SP-49 (cell line): ENCODE results near the gene ZNF785.

GRCh38 chr16:30084698-30085796 is 6.7 kb downstream of the TBX6 start:
- PRO-cap: no peak

DNA sequence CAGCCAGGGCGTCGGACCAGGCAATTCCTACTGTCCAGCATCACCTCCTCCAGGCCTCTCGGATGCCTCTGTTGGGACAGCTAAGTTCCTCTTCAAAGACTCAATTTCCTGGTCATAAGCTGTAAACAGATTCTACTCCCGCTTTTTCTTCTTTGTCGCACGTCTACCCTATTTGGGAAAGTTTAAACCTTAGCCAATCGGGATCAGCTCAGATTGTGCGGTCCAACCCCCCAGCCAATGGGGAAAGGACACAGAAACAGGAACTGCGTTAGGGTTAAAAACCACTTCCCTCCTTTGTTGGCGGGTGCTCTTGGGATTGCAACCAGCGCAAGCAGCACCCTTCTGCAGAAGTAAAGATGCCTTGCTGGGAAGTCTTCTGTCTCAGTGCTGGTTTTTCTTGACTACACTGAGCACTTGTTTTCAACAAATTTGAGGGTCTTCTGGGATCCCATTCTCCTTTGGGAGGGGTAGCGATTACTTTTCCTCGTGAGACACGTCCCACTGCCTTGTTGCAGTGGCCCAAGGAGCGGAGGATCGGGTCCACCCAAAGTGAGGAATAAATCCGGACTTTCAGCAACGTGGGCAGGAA is 863 bp upstream of the YPEL3 start:
- PRO-cap: no peak

GRCh38 chr16:30186464-30187704 is 3.5 kb downstream of the CORO1A start:
- PRO-cap: no peak

DNA sequence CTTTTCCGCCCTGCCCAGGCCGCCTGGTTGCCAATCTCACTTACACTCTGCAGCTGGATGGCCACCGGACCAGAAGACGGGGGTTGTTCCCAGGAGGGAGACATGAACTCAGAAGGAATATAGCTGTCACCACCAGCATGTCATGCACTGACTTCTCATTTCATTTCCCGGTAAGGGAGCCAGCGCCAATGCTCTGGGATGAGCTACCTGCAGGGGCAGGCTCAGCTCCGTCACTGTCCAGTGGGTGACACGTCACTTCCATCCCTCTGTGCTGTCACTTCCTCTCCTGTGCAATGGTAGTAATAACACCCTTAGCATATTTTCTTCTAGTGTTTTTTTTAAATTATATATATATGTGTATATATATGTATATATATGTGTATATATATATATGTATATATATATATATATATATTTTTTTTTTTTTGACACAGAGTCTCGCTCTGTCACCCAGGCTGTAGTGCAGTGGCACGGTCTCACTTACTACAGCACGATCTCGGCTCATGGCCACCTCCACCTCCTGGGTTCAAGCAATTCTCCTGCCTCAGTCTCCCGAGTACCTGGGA is 26.9 kb downstream of the ITGAL start:
- PRO-cap: no peak

DNA sequence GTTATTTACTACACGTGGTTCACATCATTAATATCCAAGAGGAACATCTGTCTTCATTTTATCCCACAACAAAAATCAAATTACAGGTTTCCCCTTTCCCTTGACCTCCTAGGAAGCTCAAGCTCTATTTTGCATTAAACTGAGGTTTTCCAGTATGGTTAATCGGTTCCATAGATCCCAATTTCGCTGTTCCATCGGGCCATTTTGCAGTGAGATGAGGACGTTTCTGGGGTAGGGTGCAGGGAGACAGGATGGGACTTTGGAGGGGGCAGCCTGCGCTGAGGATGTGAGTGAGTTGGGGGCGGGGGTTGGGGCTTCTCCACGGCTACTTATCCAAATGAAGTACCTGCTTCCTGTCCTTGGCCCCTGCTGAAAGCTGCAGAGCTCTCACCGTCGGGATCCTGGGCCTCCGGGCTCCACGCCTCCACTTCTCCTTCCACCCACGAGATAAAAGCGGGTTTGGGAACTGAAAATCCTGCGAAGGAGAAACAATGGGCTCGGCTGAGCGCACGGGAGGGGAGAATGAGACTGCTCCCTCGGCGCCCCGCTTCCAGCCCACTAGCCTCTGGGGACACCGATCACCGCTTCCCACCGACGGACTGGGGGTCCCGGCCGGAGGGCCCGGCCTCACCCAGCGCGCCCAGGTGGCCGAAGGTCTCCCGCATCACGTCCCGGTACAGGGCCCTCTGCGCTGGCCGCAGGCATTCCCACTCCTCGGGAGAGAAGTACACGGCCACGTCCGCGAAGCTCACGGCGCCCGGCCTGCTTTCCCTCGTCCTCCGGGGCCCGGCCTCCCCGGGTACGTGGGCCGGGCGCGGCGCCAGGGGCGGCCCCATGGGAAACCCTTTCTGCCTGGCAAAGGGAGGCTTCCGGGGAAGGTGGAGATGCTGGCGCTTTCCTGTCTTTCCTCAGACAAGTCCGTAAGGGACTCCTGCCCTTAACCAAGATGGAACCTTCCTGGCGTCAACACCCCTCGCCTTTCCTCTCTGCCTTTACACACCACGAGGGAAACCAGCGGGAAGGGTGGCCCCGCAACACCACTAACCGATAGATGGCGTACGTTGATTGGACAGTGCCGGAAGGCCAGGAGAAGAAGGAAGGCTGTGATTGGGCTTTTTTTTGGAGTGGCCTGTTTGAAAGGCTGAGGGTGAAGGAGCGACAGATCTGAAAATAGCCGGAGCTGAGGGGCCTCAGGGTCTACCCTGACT is at the start of gene ZNF785:
TSS of gene ZNF785 (minus strand) at position 922 of the 1,208 bp plus-strand sequence.
- PRO-cap: unidirectional peak, plus-strand start at position 220 of the sequence; bidirectional peak, plus-strand start at position 1,132 of the sequence, minus-strand start at position 994 of the sequence

DNA sequence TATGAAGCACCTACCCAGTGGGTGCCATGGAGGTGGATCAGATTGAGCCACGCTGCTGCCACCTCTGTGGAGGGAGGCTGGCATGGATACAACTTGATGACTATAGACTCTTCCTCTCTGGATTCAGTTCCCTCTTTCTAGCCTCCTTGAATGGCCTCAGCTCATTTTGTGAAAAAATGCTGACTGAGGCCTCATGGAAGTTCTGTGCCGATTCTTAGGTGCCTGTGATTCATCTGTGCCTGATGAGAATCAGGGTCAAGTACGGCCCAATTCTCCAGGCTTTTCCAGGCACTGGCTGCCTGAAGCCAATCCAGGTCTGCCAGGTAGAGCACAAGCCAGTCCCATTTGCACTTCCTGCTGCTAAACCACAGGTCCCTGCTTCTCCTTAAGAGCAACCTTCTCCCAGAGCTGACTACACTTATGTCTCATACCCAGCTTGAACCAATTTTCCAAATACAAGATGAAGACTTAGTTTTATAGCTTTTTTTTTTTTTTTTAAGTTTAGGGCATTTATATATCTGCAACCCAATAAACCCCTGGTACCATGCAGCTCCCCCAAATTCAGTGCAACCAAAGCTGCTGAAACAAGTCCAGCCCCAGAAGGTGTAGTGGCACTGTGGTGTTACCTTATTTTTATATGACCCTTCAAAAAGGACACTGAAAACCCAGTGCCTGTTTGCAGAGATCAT is 7.2 kb downstream of the ZNF689 start:
- PRO-cap: no peak

GRCh38 chr16:30651988-30652235 is 1.2 kb downstream of the PRR14 start:
- PRO-cap: no peak

DNA sequence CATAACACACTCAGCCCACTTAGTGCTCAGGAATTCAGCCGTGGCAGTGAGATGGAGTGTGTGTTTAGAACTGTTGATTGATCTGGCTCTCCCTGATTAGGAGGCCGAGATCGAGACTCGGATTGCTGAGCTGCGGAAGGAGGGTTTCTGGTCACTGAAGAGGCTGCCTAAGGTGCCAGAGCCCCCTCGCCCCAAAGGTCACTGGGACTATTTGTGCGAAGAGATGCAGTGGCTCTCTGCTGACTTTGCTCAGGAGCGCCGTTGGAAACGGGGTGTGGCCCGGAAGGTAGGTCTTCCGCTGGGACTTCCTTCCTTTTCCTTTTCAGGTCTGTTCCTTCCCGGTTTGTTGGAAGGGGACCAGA is 8.1 kb downstream of the SRCAP start:
- PRO-cap: no peak

DNA sequence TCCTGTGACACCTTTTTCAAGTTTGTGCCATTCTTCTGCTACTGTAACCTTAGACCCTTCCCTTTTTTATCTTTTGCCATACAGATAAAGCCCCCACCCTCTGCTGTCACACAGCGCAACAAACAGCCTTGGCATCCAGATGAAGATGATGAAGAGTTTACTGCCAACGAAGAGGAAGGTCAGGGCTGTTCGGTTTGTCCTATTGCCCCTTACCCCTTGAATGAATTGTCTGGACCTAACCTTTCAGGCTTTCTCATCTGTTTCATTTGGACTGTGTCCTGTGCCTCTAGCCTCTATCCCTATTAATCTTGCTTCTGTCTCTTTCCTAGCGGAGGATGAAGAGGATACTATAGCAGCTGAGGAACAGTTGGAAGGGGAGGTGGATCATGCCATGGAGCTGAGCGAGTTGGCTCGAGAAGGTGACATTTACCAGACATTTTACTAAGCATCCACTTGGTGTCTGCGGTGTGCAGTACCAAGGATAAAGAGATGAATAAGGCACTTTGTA is 11.8 kb downstream of the SRCAP start:
- PRO-cap: no peak

DNA sequence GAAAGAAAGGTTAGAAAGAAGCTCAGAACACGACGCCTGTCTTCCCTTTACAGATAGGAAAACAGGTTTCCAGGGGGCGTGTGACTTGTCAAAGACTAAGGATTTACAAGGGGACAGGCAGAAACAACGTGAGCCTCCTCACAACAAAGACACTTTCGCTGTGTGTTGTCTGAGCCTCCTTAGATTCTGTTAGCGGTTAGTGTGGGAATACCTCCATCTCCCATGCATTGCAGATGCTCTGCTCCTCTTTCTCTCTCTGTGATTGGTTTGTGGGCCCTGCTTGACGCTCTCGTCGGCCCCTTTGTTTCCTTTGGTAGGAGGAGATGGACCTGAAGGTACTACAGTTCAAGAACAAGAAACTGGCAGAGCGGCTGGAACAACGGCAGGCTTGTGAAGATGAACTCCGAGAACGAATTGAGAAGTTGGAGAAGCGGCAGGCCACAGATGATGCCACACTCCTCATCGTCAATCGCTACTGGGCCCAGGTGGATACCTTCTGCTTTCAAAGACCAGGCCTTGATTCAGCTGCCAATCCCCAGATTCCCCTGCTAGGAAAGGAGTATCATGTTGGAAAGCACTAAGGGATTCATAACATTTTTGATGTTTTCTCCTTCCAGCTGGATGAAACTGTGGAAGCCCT is 799 bp downstream of the RNF40 start:
- PRO-cap: no peak

DNA sequence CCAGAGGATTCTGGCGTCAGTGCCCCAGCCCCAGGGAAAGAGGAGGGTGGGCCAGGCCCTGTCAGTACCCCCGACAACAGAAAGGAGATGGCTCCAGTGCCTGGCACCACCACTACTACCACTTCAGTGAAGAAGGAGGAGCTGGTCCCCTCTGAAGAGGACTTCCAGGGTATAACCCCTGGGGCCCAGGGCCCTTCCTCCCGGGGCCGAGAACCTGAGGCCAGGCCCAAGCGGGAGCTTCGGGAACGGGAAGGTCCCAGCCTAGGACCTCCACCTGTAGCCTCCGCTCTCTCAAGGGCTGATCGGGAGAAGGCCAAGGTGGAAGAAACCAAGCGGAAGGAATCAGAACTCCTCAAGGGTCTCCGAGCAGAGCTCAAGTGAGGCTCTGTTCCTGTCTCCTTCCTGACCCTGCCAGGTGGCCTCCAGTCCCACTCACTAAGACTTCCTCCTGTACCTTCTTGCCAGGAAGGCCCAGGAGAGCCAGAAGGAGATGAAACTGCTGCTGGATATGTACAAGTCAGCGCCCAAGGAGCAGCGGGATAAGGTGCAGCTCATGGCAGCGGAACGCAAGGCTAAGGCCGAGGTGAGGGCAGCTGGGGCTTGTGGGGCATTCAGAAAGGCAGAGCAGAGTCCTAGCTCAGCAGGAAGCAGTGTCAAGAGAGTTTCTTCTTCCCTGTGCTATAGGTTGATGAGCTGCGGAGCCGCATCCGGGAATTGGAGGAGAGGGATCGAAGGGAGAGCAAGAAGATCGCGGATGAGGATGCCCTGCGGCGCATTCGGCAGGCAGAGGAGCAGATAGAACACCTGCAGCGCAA is 6.2 kb downstream of the RNF40 start:
- PRO-cap: no peak

- PRO-cap: no peak
These were observed 12.1 kb downstream of the ZNF629 start for GRCh38 chr16:30774974-30775270.

DNA sequence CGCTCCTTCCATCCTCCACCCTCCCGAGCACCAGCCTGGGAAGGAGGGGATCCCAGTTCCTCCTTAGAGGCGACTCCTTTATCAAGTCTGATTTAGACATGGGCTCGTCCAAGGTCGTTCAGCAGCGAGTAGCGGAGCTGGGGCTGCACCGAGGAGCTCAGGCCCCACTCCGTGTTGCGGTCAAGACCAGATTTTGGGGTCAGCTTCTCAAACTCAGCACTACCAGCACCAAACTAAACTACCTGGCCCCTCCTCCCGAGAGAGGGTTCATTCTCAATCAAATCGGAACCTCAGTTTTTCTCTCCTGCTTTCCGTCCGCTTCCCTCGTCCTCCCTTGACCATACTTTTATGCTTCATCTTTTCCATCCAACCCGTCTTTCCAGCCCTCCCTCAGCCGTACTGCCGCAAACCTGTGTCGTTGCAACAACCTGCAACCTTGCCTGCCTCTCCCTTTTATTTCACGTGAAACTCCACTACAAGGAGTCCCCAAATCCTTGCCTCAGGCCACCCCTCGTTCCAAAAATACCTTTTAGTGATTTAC is 19.1 kb upstream of the ZNF629 start:
- PRO-cap: no peak

GRCh38 chr16:30875130-30875578 is 18.7 kb downstream of the BCL7C start:
- PRO-cap: bidirectional peak, plus-strand start at chr16:30875490, minus-strand start at chr16:30875277

DNA sequence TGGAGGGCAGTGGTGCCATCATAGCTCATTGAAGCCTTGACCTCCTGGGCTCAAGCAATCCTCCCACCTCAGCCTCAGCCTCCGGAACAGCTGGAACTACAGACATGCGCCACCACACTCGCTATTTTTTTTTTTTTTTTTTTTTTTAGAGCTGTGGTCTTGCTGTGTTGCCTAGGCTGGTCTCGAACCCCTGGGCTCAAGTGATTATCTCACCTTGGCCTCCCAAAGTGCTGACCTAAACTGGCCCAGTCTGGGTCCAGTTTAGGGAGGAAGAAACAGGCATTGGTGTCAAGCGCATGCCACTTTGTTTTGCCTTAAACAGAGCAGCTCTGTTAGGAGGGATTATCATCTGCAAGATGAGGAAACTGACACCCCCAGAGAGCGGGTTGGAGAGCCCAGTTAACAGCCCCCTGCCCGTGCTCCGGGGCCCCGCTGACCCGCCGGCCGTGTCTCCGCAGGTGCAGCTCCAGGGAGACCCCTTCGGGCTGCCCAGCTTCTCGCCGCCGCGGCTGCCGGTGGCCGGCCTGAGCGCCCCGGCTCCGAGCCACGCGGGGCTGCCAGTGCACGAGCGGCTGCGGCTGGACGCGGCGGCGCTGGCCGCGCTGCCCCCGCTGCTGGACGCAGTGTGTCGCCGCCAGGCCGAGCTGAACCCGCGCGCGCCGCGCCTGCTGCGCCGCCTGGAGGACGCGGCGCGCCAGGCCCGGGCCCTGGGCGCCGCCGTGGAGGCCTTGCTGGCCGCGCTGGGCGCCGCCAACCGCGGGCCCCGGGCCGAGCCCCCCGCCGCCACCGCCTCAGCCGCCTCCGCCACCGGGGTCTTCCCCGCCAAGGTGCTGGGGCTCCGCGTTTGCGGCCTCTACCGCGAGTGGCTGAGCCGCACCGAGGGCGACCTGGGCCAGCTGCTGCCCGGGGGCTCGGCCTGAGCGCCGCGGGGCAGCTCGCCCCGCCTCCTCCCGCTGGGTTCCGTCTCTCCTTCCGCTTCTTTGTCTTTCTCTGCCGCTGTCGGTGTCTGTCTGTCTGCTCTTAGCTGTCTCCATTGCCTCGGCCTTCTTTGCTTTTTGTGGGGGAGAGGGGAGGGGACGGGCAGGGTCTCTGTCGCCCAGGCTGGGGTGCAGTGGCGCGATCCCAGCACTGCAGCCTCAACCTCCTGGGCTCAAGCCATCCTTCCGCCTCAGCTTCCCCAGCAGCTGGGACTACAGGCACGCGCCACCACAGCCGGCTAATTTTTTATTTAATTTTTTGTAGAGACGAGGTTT is 5.6 kb downstream of the CTF1 start:
- PRO-cap: bidirectional peak, plus-strand start at position 986 of the sequence, minus-strand start at position 955 of the sequence

DNA sequence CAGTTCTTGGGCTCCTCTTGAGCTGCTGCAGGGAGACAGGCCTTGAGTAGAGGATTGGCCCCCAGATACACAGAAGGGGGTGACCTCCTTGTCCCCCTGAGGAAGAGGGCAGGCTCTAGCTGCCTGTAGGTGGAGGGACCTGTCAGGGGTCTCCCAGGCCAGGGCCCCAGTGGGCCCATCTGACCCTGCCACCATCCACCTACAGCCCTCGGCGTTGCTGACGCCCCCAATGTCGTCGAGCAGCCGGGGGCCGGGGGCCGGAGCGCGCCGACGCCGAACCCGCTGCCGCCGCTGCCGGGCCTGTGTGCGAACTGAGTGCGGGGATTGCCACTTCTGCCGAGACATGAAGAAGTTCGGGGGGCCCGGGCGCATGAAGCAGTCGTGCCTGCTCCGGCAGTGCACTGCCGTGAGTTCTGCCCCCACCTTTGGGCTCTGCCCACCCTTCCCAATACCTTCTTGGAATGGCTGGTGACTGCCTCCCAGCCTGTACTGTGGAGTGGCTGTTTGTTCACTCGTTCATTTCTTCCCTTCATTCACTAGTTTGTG is 2.2 kb downstream of the FBXL19 start:
- PRO-cap: no peak

GRCh38 chr16:30985401-30986415 is 701 bp downstream of the HSD3B7 start:
- PRO-cap: no peak

GRCh38 chr16:30988109-30988418 is 3.1 kb downstream of the HSD3B7 start:
- PRO-cap: no peak

- PRO-cap: no peak
These were observed 4.9 kb downstream of the PRSS8 start for GRCh38 chr16:31130208-31131424.

GRCh38 chr16:31198410-31199173 is 4.0 kb downstream of the PYCARD start:
- PRO-cap: no peak